GM23248 (cell line): ENCODE measurements around a stretch of chr9.

DNA sequence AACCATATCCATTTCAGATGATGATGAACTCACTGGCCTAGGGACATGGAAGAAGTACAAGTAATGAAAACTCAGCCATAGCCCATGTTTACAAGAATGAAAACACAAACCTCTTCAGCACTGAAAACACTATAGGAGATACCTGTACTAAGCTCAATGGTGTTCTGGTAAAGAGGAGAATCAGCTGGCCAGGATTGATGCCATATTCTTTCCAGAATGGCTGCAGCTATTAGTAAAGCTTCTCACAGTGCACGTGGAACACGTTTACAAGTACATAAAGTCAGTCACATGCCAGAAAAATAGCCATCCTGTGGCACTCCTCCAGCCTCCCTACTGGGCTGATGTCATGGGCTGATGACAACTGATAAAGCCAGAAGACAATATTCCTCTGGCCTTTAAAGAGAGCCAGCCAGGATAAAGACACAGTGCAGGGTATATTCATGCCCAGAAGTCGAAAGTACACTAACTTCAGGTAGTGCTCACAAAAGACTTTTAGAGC lies 29.2 kb downstream of the ABITRAM start:
- RAMPAGE, long total RNA, result no peak

- RAMPAGE, long total RNA, result no peak
Measured at GRCh38 chr9:109011266-109011882, 1.9 kb downstream of the CTNNAL1 start.

GRCh38 chr9:109042228-109042895 lies 29.1 kb upstream of the CTNNAL1 start:
- RAMPAGE, long total RNA, result no peak

- RAMPAGE, long total RNA, result no peak
Measured at GRCh38 chr9:109313253-109313773, 7.5 kb downstream of the EPB41L4B start.

- RAMPAGE, long total RNA, result no peak
Measured at GRCh38 chr9:109475405-109475956, 22.6 kb downstream of the PTPN3 start.

GRCh38 chr9:109534327-109534526 lies 36.1 kb upstream of the PTPN3 start:
- RAMPAGE, long total RNA, result no peak

DNA sequence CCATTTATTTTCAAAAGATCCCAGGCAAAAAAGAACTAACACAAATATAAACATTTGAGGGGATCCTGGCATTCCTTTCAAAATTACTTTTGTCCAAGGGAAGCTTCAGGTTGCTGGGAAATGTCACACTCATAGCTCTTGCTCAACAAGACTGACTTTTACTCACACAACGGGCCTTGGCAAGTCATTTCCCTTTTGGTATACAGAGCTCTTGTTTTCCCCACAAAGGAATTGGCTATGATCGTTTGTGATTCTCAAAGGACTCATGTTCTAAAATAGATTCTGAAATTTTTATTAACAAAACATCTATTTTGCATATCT lies 4.5 kb upstream of the PALM2AKAP2 start:
- RAMPAGE, long total RNA, result no peak

DNA sequence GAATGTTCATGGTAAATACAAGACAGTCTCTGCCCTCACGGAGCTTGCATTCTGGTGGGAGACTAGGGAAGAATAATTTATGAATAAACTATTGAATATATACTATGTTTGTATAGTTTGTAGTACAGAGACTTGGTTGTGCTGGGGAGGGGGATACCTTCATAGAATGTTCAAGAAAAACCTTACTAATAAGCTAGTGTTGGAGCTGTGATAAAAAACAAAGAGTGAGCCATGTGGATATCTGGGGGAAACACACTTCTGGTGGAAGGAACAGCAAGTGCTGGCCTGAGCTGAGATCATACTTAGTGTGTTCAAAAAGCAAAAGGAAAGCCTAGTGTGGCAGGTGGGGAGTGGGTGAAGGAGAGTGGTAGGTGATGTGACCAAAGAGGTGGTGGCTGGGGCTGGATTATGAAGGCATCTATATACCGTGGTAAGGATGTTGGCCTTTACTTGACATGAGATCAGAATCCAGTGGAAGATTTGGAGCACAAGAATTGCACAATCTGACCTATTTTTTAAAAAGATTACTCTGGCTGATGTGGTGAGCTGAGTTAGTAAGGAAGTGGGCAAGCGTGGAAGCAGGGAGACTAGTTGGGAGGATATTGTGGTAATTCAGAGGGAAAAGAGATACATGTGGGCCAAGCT lies 26.5 kb downstream of the PALM2AKAP2 start:
- RAMPAGE, long total RNA, result no peak

- RAMPAGE, long total RNA, result no peak
Measured at GRCh38 chr9:109816357-109817127, 36.5 kb downstream of the PALM2AKAP2 start.

DNA sequence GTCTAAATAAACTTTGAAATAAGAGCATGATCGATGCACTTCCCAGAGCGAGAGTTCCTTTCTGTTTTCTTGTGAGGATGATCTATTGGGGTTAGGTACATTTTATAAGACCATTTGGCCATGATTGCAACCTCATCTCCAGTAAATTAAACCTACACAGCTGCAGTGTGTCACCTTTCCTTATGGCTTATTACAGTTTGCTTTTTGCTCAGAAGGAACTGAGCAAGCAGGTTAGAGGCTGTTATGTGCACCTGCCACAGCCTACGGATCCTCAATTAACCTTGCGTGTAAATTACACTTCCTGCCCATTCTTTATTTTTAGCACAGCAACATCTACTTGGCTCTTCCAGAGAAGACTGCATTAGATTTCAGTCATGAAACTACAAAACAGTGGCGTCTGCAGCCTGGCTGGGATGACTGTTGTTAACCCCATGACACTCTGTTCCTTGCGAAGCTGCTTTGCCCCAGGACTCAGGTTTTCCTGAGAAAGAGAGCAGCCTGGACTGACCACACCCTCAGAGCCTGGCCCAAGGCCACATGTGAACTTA lies 138.3 kb downstream of the PALM2AKAP2 start:
- RAMPAGE, long total RNA, result no peak

GRCh38 chr9:110041470-110041968 lies 166.4 kb downstream of the C9orf152 start:
- RAMPAGE, long total RNA, result no peak

- RAMPAGE, long total RNA, result no peak
Measured at GRCh38 chr9:110099191-110099792, 108.7 kb downstream of the C9orf152 start.

DNA sequence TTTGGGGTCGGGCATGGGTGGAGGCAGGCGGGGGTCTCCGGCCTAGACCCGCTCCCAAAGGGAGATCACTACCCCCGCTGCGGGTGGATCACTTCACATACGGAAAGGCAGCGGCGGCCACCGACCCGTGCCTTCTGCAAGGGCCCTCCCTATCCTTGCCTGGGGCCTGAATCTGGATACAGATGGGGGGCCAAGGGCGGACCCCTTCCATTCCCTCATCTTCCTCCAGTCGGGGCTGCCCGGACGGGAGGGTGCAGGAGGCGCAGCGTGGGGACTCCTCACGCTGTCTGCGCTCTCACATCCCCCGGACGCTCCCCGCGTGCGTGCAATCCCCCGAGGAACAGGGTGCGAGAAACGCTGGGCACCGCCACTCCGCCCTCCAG lies 522 bp downstream of the TXN start:
- RAMPAGE, long total RNA, result no peak

GRCh38 chr9:110655531-110656121 lies 13.0 kb upstream of the MUSK start:
- RAMPAGE, long total RNA, result no peak

- RAMPAGE, long total RNA, result no peak
Measured at GRCh38 chr9:110744578-110744874, 75.9 kb downstream of the MUSK start.

DNA sequence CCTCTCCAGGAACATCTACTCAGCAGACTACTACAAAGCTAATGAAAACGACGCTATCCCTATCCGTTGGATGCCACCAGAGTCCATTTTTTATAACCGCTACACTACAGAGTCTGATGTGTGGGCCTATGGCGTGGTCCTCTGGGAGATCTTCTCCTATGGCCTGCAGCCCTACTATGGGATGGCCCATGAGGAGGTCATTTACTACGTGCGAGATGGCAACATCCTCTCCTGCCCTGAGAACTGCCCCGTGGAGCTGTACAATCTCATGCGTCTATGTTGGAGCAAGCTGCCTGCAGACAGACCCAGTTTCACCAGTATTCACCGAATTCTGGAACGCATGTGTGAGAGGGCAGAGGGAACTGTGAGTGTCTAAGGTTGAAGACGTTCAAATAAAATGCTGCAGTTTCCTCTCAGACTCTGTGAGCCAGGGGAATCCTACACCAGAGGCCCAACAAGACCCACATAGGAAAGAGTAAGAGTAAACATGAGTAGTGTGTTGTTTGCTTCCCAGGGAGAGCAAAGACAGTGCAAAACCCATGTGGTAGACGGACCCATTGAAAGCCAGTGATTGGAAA lies 132.1 kb downstream of the MUSK start:
- RAMPAGE, long total RNA, result no peak

DNA sequence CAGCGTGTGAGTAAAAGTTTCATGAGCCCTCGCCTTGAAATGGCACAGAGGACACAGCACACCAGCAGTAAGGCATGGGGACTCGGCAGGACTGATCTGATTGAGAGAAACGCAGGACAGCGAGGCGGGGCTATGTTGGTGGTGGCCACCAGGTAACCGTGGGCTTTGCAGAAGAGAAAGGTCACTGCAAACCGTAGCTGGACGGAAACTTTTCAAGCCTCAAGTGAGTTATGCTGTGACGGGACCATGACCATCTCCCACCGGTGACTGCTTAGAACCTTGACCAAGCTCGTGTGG lies 1.2 kb upstream of the LPAR1 start:
- RAMPAGE, long total RNA, result no peak

- RAMPAGE, long total RNA, result no peak
Measured at GRCh38 chr9:111076709-111076908, 38.3 kb upstream of the LPAR1 start.

- RAMPAGE, long total RNA, result no peak
Measured at GRCh38 chr9:111649352-111650025, 11.9 kb upstream of the GNG10 start.

GRCh38 chr9:111661730-111662730 lies 625 bp downstream of the GNG10 start:
- RAMPAGE, long total RNA, result no peak